Gastrocnemius medialis (tissue), 3 donors: ENCODE measurements around the genes HMGN2, SFN and GPATCH3.

DNA sequence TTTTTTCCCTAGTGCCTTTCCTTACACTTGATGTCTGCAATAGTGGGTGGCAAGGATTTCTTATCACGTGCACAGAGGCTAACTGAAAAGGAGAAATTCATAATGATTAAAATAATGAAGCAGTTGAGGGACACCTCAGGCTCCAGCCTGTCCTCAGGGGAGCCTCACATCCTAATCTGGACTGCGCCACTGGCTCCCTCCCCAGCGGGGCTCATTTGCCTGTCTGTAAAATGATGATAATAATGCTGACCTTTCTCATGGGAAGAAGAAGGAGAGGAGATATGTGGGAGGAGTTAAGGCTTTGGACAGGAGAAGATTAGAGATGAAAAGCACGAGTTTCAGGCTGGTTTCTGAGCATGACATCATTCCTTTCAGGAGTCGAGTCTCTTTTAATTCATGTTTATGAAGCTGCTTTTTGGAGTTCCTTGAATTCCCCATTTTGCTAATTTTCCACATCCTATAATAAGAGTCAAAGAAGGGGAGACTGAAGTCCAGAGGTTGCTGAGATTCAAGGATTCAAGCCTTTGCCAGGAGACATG is 27.2 kb upstream of the STMN1 start:
- PRO-cap, result no peak
- RAMPAGE, long total RNA, 3 experiments, result no peak in any of the 3 experiments

DNA sequence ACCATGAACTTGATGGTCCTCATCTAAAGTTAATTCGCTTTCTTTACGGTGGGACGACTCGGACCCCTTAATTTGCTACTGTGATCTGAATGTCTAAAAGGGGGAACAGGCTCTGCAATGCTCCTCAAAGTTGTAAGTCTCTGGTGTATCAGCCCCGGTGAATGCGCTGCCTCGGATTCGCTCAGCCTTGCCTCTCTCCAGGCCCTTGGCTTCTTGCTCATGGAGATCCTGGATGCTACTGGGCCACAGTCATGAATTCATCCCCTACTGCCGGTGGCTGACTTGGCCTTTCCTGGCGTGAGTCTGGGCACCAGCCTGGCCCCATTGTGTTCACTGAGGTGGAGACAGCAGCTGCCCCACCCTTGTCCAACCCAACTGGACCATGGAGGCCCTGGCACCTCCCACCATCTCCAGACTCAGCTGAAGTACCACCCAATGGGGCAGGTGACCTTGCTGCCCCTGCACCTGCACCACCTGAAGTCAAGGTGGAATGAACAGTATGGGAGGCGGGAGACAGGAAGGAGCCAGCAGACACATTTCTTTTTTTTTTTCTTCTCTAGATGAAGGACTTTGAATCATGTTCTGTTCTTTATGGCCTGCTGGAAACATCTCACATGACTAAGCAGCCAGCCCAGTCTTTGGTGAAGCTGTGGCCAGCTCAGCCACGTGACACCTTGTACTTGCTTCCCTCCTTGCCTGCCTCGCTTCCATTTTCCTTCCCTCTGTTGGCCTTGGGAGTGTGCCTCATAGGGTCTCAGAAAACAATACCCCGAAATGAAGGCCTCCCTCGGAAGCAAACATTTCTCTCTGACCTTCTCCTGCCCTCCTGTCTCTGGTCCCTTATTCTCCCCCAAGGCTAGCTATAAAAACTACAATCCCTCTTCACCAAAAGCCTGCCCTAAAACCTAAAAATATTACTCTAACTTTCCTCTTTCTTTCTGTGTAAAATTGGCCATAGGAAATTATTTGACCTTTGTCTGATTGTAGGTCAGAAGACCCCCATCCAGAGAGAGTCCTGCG is 3.8 kb upstream of the SLC30A2 start:
- PRO-cap, result bidirectional peak, plus-strand start at position 672 of the sequence, minus-strand start at position 492 of the sequence
- RAMPAGE, long total RNA, 3 experiments, result no peak in any of the 3 experiments

- PRO-cap, result no peak
- RAMPAGE, long total RNA, 3 experiments, result no peak in any of the 3 experiments
These were observed 4.1 kb upstream of the FAM110D start for GRCh38 chr1:26154632-26155285.

- PRO-cap, result bidirectional peak, plus-strand start at chr1:26162059, minus-strand start at chr1:26162137
- RAMPAGE, long total RNA, 3 experiments, result no peak in any of the 3 experiments
These were observed 2.7 kb downstream of the FAM110D start for GRCh38 chr1:26161119-26162441.

GRCh38 chr1:26278830-26279321 is 1.0 kb upstream of the SH3BGRL3 start:
- PRO-cap, result bidirectional peak, plus-strand start at chr1:26279081, minus-strand start at chr1:26278963
- RAMPAGE, long total RNA, 3 experiments, result no peak in any of the 3 experiments

DNA sequence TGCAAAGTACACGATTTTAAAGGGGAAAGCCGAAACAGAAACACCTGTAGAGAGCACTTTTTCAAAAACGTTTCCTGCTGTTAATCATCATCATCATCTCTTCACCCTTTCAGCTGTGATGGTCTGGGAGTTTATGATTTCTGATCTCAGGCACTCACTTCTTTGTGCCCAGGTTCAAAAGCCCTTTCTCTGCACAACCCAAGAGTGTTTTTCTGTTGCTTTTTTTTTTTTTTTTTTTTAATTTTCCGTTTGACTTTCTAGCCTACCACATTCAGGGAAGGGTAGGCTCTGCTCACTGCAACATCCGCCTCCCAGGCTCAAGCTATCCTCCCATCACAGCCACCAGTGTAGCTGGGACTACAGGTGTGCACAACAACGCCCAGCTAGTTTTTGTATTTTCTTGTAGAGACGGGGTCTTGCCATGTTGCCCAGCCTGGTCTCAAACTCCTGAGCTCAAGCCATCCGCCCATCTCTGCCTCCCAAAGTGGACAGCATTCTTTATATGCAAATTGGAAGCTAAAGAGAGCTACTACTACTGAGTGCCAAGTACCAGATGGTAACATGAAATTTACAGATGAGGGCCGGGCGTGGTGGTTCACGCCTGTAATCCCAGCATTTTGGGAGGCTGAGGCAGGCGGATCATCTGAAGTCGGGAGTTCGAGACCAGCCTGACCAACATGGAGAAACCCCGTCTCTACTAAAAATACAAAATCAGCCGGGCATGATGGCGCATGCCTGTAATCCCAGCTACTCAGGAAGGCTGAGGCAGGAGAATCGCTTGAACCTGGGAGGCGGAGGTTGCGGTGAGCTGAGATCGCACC is 1.2 kb upstream of the UBXN11 start:
- PRO-cap, result no peak
- RAMPAGE, long total RNA, 3 experiments, result no peak in any of the 3 experiments

DNA sequence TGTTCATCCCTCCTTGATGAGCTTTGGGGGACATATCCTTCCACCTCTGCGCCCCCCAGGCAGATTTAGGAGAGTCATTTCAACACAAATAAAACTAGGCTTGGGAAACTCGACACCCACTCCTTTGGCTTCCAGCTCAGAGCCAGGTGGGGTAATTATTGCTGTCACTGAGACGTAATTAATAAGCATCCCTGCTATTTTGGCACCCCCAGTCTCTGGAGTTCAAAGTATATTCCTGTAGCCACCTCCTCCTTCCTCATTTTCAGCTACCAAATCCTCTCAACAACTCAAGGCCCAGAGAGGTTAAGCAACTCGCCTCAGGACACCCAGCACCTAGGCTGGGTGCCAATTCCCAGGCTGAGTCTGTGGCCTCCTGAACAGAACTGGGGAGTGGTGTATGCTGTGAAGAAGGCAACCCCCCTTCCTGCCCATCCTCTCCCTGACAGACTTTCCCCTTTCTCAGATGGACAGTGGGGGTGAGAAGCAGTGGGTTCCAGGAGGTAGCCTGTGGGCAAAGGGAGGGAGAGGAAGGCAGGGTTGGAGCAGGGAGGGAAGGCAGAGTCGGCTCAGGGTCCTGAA is 482 bp downstream of the CRYBG2 start:
- PRO-cap, result no peak
- RAMPAGE, long total RNA, 3 experiments, result no peak in any of the 3 experiments

DNA sequence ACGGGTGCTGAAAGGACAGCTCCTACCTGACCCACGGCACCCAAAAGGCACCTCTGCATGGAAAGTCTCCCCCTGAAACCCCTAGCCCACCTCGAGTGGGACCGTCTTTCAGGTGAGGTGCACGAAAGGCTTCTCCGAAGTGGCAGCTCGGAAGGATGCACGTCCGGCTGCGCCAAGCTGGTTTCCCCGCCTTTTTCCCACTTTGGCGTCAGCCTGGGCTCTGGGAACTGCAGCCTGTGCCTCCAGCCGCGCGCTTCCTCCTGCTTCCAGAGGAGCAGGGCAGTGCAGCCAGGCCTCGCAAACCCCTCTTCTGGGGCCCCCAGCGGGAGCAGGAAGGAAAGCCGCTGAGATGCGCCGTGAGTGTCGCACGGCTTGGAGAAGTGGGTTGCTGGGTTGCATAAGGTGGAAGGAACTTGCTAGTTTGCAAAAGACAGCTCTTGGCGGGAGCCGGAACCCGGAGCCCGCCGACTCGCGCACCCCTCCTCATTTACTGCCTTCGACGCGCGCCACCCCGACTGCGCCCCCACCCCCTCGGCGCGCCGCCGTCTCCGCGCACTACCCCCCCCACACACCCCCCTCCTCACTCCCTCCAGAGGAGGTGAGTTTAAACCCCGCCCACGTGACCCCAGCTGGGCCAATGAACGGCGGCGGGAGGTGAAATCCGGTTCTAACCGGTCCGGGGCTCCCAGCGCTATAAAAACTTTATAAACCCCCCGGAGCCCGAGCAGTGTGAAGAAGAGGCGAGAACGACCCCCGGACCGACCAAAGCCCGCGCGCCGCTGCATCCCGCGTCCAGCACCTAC is at the start of gene HMGN2:
HMGN2 (plus strand) TSS at position 657 of the 803 bp plus-strand sequence.
- PRO-cap, result bidirectional peak, plus-strand start at position 637 of the sequence, minus-strand start at position 570 of the sequence
- RAMPAGE, long total RNA, 3 experiments, result start-site peak on the plus strand in 3 of 3 experiments, centred at positions 684 to 701 of the sequence, 268 to 828 reads per replicate

DNA sequence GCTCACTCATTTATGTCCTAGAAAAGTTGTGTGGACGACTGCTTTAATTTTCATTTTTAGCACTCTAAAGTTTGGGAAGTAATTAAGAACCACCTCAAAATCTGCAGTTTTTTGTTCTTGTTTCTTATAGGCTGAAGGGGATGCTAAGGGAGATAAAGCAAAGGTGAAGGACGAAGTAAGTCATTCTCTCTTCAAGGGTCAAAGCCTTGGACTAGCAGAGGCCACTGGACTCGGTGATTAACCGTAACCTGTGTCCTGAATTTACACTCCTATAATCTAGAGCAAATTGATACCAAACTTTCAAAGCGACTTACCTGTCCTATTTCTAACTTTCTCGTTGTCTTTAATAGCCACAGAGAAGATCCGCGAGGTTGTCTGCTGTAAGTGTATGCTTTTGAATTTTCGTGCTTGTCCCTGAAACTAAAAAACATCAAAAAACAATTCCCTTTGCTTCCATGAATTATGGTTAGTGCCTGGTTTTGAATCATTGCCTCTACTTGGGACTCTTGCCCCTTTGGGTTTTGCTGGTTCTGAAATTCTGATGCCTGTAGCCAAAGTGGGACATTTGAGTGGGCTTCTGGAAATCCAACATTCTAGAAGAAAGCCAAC is 1.2 kb downstream of the HMGN2 start:
- PRO-cap, result no peak
- RAMPAGE, long total RNA, 3 experiments, result no peak in any of the 3 experiments

- PRO-cap, result no peak
- RAMPAGE, long total RNA, 3 experiments, result no peak in any of the 3 experiments
These were observed 16.0 kb downstream of the RPS6KA1 start for GRCh38 chr1:26545448-26546129.

DNA sequence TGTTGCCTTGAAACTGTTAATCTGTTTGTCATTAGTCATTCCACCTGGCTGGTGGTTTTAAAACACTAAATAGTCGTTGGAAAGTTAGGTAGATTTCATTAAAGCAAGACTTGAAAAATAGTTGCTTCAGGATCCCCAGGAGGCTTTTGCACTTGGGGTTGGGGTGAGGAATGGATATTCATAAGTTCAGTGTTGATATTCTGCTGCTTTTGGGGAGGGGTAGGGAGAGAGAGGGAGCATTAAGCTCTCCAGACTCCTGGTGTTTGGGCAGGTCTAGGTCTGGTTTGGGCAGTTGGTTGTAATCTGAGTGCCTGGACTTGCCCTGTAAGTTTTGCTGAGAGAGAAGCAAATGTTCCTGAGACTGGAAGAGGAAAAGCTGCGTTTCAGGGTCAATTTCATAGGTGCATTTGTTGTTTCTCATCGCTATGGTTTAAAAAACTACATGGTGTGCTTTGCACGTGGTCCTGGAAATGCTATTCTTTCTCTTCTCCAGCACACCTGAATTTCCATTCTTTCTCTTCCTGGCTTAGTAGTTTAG is 6.1 kb downstream of the ARID1A start:
- PRO-cap, result no peak
- RAMPAGE, long total RNA, 3 experiments, result no peak in any of the 3 experiments

DNA sequence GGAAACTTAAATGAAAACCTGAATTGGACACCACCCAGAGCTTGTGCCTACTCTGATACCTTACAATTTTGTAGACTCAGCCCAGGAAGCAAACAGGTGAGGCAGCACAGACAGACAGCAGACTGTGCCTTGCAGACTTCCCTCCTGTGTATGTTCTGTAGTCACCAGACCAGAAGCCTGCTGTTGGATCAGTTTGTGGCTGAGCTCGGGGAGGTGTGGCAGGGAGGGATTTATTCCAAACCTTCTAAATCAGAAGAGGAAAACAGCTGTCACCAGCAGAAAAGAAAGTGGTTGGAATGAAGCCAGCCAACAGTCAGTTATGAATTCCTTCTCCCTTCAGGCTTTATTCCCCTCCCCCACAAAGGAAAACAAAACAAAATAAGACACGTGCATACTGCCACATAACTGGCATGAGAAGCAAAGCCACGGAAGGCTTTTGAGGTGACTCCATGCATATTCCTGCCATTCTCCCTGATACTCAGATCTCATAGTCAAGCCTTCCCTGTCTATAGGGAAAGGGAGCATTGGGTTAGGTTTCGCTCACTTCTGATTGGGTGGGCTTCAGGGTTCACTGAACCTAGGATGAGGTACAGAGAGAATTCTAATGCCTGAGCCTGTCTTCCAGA is 19.0 kb upstream of the PIGV start:
- PRO-cap, result unidirectional peak, minus-strand start at position 124 of the sequence
- RAMPAGE, long total RNA, 3 experiments, result no peak in any of the 3 experiments

DNA sequence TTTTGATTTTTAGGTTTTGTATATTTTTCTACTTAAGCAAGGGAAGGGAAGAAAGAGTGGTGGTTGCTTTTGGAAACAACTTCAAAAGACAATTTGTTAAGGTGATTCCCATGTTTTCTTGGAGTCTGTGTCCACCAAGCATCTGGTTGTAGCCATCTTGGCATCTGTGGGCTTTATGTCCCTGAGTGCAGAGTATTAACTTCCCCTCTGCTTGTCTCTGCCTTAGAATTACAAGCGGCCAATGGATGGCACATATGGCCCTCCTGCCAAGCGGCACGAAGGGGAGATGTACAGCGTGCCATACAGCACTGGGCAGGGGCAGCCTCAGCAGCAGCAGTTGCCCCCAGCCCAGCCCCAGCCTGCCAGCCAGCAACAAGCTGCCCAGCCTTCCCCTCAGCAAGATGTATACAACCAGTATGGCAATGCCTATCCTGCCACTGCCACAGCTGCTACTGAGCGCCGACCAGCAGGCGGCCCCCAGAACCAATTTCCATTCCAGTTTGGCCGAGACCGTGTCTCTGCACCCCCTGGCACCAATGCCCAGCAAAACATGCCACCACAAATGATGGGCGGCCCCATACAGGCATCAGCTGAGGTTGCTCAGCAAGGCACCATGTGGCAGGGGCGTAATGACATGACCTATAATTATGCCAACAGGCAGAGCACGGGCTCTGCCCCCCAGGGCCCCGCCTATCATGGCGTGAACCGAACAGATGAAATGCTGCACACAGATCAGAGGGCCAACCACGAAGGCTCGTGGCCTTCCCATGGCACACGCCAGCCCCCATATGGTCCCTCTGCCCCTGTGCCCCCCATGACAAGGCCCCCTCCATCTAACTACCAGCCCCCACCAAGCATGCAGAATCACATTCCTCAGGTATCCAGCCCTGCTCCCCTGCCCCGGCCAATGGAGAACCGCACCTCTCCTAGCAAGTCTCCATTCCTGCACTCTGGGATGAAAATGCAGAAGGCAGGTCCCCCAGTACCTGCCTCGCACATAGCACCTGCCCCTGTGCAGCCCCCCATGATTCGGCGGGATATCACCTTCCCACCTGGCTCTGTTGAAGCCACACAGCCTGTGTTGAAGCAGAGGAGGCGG is 13.3 kb upstream of the PIGV start:
- PRO-cap, result no peak
- RAMPAGE, long total RNA, 3 experiments, result no peak in any of the 3 experiments

DNA sequence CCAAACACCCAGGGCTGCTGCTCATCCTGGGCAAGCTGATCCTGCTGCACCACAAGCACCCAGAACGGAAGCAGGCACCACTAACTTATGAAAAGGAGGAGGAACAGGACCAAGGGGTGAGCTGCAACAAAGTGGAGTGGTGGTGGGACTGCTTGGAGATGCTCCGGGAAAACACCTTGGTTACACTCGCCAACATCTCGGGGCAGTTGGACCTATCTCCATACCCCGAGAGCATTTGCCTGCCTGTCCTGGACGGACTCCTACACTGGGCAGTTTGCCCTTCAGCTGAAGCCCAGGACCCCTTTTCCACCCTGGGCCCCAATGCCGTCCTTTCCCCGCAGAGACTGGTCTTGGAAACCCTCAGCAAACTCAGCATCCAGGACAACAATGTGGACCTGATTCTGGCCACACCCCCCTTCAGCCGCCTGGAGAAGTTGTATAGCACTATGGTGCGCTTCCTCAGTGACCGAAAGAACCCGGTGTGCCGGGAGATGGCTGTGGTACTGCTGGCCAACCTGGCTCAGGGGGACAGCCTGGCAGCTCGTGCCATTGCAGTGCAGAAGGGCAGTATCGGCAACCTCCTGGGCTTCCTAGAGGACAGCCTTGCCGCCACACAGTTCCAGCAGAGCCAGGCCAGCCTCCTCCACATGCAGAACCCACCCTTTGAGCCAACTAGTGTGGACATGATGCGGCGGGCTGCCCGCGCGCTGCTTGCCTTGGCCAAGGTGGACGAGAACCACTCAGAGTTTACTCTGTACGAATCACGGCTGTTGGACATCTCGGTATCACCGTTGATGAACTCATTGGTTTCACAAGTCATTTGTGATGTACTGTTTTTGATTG is 7.6 kb upstream of the PIGV start:
- PRO-cap, result no peak
- RAMPAGE, long total RNA, 3 experiments, result no peak in any of the 3 experiments

DNA sequence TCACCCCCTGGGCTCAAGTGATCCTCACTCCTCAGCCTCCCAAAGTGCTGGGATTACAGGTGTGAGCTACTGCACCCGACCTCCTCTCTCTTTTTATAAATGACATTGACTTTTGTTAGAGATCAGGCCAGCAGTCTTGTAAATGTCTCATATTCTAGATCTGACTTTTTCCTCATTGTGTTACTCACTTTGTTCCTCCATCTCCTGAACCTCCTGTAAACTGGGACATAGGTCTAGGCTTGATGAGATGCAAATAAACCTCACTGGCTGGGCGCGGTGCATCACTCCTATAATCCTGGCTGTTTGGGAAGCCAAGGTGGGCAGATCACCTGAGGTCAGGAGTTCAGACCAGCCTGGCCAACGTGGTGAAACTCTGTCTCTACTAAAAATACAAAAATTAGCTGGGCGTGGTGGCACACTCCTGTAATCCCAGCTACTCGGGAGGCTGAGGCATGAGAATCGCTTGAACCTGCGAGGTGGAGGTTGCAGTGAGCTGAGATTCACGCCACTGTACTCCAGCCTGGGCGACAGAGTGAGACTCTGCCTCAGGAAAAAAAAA is 15.1 kb upstream of the SFN start:
- PRO-cap, result no peak
- RAMPAGE, long total RNA, 3 experiments, result no peak in any of the 3 experiments

- PRO-cap, result no peak
- RAMPAGE, long total RNA, 3 experiments, result no peak in any of the 3 experiments
These were observed 13.6 kb upstream of the SFN start for GRCh38 chr1:26849116-26849938.

DNA sequence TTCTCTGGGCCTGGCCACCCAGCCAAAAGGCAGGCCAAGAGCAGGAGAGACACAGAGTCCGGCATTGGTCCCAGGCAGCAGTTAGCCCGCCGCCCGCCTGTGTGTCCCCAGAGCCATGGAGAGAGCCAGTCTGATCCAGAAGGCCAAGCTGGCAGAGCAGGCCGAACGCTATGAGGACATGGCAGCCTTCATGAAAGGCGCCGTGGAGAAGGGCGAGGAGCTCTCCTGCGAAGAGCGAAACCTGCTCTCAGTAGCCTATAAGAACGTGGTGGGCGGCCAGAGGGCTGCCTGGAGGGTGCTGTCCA is at the start of gene SFN:
SFN (plus strand) TSS at position 52 of the 305 bp plus-strand sequence.
- PRO-cap, result no peak
- RAMPAGE, long total RNA, 3 experiments, result no peak in any of the 3 experiments

- PRO-cap, result no peak
- RAMPAGE, long total RNA, 3 experiments, result no peak in any of the 3 experiments
These were observed 430 bp downstream of the GPN2 start for GRCh38 chr1:26889521-26890185.

- PRO-cap, result bidirectional peak, plus-strand start at chr1:26900547, minus-strand start at chr1:26900465
- RAMPAGE, long total RNA, 3 experiments, result start-site peak on the minus strand in 3 of 3 experiments, at chr1:26900038-26900478 at its widest, 5 to 98 reads per replicate
These were observed at the start of gene GPATCH3 for GRCh38 chr1:26899726-26900865. Gene GPATCH3, minus strand, starts transcription at chr1:26900467.

DNA sequence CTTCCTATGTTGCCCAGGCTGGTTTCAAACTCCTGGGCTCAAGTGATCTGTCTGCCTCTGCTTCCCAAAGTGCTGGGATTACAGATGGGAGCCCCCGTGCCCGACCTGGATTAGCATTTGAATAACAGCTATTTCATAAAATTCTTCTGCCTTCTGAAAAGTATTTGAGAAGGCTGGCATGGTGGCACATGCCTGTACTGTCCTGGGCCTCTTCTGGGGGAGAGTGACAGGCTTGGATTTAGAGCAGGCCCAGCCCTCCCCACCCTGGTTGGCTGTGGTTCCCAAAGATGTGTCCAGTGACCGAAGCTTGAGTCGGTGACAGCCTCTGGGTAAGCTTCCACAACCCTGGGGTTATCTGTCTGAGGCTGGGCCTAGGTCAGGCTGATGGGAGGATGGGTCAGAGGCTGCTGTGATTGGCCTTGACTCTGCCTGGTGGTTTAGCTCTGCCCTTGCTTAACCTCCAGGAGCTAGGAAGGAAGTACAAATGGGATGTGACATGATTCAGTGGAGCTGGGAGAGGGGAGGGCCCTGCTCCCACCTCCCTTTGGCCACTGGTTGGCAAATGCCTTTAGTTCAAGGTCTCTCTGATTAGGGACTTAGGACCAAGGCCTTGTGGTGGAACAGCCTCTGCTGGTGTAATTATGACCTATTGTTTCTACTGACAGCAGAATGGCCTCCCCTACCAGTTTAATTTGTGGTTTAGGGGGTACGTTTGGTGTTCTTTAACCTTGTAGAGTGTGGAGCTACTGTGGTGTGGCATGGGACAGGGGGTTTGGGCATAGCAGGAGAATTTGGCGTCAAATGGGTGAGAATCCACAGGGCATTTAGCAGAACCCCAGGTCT is 16.5 kb downstream of the NUDC start:
- PRO-cap, result no peak
- RAMPAGE, long total RNA, 3 experiments, result no peak in any of the 3 experiments